ENCODE measurements around a stretch of chr7.

- RRBS, 2 experiments, result no CpG with 5 or more reads among the region's 11 CpGs
CAGE:
- cytosol, long polyA minus RNA, result no peak
- cytosol, long polyA plus RNA, result no peak
- long polyA plus RNA, result no peak
- nucleus, long polyA minus RNA, result no peak
- nucleus, long polyA plus RNA, result no peak
Observed at GRCh38 chr7:50656171-50656614, 91.0 kb upstream of the DDC start.

- RRBS, 2 experiments, result no CpG with 5 or more reads among the region's 12 CpGs
CAGE:
- cytosol, long polyA minus RNA, result no peak
- cytosol, long polyA plus RNA, result no peak
- long polyA plus RNA, result no peak
- nucleus, long polyA minus RNA, result no peak
- nucleus, long polyA plus RNA, result no peak
Observed at GRCh38 chr7:50674259-50674885, 108.3 kb downstream of the GRB10 start.

GRCh38 chr7:50690786-50691452 lies 91.8 kb downstream of the GRB10 start:
- RRBS, 2 experiments, result no CpG with 5 or more reads among the region's 6 CpGs
CAGE:
- cytosol, long polyA minus RNA, result no peak
- cytosol, long polyA plus RNA, result no peak
- long polyA plus RNA, result no peak
- nucleus, long polyA minus RNA, result no peak
- nucleus, long polyA plus RNA, result no peak

- RRBS, 2 experiments, result no CpG with 5 or more reads among the region's 4 CpGs
CAGE:
- cytosol, long polyA minus RNA, result no peak
- cytosol, long polyA plus RNA, result no peak
- long polyA plus RNA, result no peak
- nucleus, long polyA minus RNA, result no peak
- nucleus, long polyA plus RNA, result no peak
Observed at GRCh38 chr7:50708220-50708683, 74.4 kb downstream of the GRB10 start.

DNA sequence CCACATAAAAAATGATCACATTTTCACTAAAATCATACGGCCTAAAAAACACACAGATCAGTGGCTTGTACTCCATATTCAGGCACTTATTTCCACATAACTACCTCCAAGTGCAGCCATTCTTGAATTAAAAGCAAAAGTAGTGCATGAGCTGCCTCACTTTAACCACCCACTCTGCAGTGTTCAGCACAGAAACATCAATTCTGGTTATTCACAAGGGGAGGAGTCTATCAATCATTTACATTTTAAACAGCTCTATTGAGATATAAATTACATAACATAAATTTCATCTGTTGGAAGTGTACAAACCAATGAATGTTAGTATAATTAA lies 70.2 kb downstream of the GRB10 start:
- RRBS, 2 experiments, result no CpG with 5 or more reads among the region's 1 CpG
CAGE:
- cytosol, long polyA minus RNA, result no peak
- cytosol, long polyA plus RNA, result no peak
- long polyA plus RNA, result no peak
- nucleus, long polyA minus RNA, result no peak
- nucleus, long polyA plus RNA, result no peak

- RRBS, 2 experiments, result no CpG with 5 or more reads among the region's 31 CpGs
CAGE:
- cytosol, long polyA minus RNA, result no peak
- cytosol, long polyA plus RNA, result no peak
- long polyA plus RNA, result no peak
- nucleus, long polyA minus RNA, result no peak
- nucleus, long polyA plus RNA, result no peak
Observed at GRCh38 chr7:50747033-50748298, 35.2 kb downstream of the GRB10 start.

- RRBS, 2 experiments, result no CpG with 5 or more reads among the region's 9 CpGs
CAGE:
- cytosol, long polyA minus RNA, result no peak
- cytosol, long polyA plus RNA, result no peak
- long polyA plus RNA, result no peak
- nucleus, long polyA minus RNA, result no peak
- nucleus, long polyA plus RNA, result no peak
Observed at GRCh38 chr7:50771146-50771888, 11.4 kb downstream of the GRB10 start.

GRCh38 chr7:50898578-50898959 lies 115.9 kb upstream of the GRB10 start:
- RRBS, 2 experiments, result no CpG with 5 or more reads among the region's 7 CpGs
CAGE:
- cytosol, long polyA minus RNA, result no peak
- cytosol, long polyA plus RNA, result no peak
- long polyA plus RNA, result no peak
- nucleus, long polyA minus RNA, result no peak
- nucleus, long polyA plus RNA, result no peak

DNA sequence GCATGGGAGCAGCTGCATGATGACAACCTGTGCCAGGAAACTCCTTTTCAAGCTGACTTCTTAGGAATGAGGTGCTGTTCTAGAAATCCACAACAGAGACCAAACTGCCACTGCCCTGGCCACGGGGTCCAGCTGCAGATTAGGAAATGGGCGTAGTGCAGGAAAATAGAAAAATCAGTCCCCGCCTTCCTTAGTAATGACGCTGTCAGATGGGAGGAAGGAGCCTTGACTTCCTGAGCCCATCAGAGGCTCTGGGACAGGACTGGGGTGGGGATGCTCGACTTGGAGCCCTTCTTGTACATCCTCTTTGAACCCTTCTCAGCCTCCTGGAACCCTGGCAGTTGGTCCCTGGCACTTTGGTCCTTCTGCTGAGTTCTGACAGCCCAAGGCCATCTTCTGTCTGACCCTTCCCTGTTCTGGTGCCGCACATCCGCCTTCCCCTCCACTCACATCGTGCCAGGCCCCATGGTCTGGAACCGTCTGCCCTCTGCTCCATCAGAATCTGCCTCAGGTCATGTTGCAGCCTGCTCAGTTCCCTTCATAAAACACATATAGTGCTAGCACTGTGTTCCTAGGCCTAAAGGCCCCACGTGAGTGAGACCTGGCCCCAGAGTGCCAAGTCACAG lies 228.0 kb upstream of the GRB10 start:
- RRBS, 2 experiments, result no CpG with 5 or more reads among the region's 10 CpGs
CAGE:
- cytosol, long polyA minus RNA, result no peak
- cytosol, long polyA plus RNA, result no peak
- long polyA plus RNA, result no peak
- nucleus, long polyA minus RNA, result no peak
- nucleus, long polyA plus RNA, result no peak

GRCh38 chr7:51315085-51315800 lies 1.4 kb downstream of the COBL start:
- RRBS, 2 experiments, result 2% methylated on average over 7 of the region's 23 CpGs
CAGE:
- cytosol, long polyA minus RNA, result no peak
- cytosol, long polyA plus RNA, result no peak
- long polyA plus RNA, result no peak
- nucleus, long polyA minus RNA, result no peak
- nucleus, long polyA plus RNA, result no peak

GRCh38 chr7:51317332-51317682 lies 698 bp upstream of the COBL start:
- RRBS, 2 experiments, result no CpG with 5 or more reads among the region's 14 CpGs
CAGE:
- cytosol, long polyA minus RNA, result no peak
- cytosol, long polyA plus RNA, result no peak
- long polyA plus RNA, result no peak
- nucleus, long polyA minus RNA, result no peak
- nucleus, long polyA plus RNA, result no peak

DNA sequence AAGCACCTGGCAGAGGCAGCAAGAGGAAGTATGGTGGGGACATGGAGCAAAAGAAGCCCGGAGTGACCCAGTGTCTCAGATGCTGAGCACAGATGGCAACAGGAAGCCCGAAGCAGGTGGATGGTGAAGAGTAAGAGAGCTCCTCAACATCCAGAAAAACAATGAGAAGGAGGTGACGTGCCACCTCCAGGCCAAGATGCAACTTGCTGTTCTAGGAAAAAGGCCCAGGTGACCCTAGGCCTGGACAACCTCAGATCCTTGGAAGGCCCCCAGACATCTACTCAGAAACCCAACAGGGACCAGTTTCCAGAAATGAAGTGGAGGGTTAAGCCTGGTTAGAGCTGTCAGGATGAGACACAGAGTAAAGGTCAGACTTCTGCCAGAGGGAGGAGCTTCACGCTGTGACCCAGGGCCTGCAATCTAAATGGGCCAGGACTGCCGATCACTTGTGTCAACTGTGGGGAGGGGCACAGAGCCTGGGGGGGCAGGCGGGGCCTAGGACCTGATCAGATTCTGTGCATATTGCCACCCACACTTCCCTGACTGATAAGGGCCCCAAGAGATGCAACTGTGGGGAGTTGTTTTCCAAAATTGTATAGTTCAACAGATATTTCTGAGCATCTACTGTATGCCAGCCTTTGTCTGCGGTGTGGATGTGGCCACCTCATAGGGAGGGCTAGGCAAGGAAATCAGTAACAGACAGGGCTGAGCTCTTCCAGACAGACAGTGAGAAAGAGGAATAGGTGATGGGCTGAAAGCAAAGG lies 2.5 kb upstream of the COBL start:
- RRBS, 2 experiments, result no CpG with 5 or more reads among the region's 7 CpGs
CAGE:
- cytosol, long polyA minus RNA, result no peak
- cytosol, long polyA plus RNA, result no peak
- long polyA plus RNA, result no peak
- nucleus, long polyA minus RNA, result no peak
- nucleus, long polyA plus RNA, result no peak

GRCh38 chr7:51350188-51350601 lies 33.6 kb upstream of the COBL start:
- RRBS, 2 experiments, result no CpG with 5 or more reads among the region's 6 CpGs
CAGE:
- cytosol, long polyA minus RNA, result no peak
- cytosol, long polyA plus RNA, result no peak
- long polyA plus RNA, result no peak
- nucleus, long polyA minus RNA, result no peak
- nucleus, long polyA plus RNA, result no peak

DNA sequence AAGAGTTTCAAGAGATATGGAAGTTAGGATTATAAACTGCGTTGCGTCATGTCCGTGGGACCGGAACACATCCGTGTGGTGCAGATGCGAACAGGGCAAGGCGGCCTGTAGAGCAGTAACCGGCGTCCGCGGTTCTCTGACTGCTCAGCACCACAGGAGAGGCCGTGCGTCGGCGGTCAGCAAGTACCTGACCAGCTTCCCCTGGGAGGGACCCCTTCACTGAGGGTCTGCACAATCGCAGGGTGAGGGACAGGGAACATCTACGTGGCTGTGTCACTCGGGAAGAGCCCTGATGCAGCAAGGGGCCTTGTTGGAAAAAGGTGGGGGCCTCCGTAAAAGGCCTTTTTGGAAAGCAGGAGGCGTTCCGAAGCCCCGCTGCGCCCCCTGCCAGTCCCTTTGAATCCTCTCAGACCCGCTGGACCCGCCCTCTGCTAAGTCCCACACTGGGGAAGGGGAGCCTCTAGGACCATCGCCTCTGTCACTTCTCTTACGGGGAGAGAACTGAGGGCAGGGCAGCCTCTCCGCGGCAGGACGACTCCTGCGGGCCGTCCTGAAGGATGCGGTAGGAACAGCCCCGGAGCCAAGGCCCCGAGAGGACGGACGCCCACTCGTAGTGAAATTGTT lies 771.6 kb upstream of the COBL start:
- RRBS, 2 experiments, result 93 to 94% methylated on average over 5 of the region's 38 CpGs
CAGE:
- cytosol, long polyA minus RNA, result no peak
- cytosol, long polyA plus RNA, result no peak
- long polyA plus RNA, result no peak
- nucleus, long polyA minus RNA, result no peak
- nucleus, long polyA plus RNA, result no peak

GRCh38 chr7:54542967-54543459 lies 838 bp downstream of the VSTM2A start:
- RRBS, 2 experiments, result no CpG with 5 or more reads among the region's 7 CpGs
CAGE:
- cytosol, long polyA minus RNA, result no peak
- cytosol, long polyA plus RNA, result no peak
- long polyA plus RNA, result no peak
- nucleus, long polyA minus RNA, result no peak
- nucleus, long polyA plus RNA, result no peak

DNA sequence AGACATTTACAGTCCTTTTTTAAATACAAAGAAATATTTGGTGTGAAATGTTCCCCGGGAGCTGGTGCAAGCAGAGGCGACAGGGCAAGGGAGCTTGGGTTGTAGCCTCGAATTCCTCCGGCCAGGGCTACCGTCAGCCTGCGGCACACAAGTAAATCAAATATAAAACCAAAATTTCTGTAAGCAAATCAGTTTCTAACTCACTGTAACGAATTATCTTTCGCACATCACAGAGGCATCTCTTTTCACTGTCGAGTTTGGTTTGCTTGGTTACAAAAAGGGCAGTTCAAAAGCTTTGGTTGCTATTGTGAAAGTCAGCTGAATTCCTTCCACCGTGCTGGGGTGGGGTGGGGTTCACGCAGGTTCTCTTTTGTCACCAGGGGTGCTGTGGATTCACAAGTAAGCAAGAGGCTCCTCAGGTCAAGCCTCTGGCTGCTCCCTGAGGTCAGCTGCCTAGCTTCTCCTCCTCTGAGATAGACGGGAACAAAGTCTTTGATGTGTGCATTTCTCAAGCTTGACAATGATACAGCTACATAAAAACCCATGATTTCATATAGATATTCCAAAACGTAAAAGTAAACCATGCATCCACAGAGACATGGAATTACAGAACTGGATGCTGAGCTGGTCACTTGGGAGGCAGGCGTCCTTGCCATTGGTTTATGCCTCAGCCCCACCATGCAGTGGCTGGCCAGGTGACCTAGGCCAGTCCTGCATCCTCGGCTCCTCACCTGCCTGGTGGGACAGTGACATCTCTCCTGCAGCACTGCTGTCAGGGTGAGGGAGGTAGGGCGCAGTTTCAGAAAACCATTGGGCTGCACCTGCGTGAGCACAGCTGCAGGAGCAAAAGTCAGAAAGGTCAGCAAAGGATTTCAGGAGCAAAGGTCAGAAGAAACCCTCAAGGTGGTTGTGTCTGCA lies 47.8 kb downstream of the EGFR start:
- RRBS, 2 experiments, result no CpG with 5 or more reads among the region's 17 CpGs
CAGE:
- cytosol, long polyA minus RNA, result no peak
- cytosol, long polyA plus RNA, result no peak
- long polyA plus RNA, result no peak
- nucleus, long polyA minus RNA, result no peak
- nucleus, long polyA plus RNA, result no peak

DNA sequence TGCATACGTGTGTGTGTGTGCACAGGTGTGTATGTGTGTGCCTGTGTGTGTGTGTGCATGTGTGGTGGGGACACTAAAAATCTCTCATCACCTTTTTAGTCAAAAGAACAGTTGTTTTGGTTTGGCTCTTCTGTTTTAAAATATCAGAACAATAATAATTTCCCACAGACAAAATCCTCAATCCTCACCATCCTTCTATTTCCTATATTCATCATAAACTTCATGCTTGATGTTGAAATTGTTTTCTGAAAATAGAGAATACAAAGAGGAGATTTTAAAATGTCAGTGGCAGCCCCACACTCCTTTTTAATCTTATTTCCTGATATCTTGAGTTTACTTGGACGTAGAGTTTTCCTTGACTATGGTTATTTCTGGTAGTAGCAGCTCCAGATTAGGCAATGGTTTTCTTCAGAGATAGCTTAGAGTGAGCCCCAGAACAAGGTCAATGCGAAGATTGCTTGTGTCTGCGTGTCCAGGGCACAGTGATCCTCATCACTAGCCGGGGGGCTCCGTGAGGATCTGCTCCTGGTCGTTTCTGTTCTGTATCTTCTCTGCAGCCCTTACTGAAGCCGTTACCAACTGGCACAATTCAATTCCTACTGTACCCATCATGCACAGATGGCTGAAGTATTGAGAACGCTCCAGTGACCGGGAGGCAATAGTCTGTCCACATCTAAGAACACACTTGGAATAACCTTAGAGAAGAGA lies 49.4 kb downstream of the EGFR start:
- RRBS, 2 experiments, result no CpG with 5 or more reads among the region's 10 CpGs
CAGE:
- cytosol, long polyA minus RNA, result no peak
- cytosol, long polyA plus RNA, result no peak
- long polyA plus RNA, result no peak
- nucleus, long polyA minus RNA, result no peak
- nucleus, long polyA plus RNA, result no peak

DNA sequence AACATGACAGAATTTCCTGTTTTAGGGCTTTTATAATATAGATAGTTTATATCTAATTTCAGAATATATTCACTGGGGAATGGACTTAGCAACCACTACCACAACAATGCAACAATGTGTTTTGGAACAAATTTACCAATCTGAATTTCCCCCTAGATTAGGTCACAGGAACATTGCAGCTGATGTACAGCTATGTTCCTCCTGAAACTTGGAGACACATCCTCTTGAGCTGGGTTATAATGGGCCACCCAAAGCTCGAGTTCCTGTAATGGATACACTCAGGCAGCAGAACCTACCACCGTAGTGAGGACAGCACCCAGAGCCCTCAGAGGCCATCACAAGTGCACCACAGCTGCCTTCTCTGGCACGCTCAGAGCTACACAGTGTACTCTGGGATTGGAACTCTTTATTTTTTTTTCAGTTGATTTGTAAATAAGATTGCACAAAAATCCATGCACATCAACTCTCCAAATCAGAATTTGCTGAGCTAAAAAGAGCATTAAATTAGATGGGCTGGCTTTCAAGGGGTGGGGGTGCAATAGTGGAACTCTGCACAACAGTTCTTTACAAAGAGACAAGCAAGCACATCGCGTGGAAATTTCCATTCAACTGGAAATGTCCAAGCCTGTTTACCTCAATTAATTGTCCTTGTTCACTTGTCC lies 56.7 kb downstream of the EGFR start:
- RRBS, 2 experiments, result no CpG with 5 or more reads among the region's 5 CpGs
CAGE:
- cytosol, long polyA minus RNA, result no peak
- cytosol, long polyA plus RNA, result no peak
- long polyA plus RNA, result no peak
- nucleus, long polyA minus RNA, result no peak
- nucleus, long polyA plus RNA, result no peak

GRCh38 chr7:55095320-55096052 lies 76.7 kb downstream of the EGFR start:
- RRBS, 2 experiments, result no CpG with 5 or more reads among the region's 6 CpGs
CAGE:
- cytosol, long polyA minus RNA, result no peak
- cytosol, long polyA plus RNA, result no peak
- long polyA plus RNA, result no peak
- nucleus, long polyA minus RNA, result no peak
- nucleus, long polyA plus RNA, result no peak

DNA sequence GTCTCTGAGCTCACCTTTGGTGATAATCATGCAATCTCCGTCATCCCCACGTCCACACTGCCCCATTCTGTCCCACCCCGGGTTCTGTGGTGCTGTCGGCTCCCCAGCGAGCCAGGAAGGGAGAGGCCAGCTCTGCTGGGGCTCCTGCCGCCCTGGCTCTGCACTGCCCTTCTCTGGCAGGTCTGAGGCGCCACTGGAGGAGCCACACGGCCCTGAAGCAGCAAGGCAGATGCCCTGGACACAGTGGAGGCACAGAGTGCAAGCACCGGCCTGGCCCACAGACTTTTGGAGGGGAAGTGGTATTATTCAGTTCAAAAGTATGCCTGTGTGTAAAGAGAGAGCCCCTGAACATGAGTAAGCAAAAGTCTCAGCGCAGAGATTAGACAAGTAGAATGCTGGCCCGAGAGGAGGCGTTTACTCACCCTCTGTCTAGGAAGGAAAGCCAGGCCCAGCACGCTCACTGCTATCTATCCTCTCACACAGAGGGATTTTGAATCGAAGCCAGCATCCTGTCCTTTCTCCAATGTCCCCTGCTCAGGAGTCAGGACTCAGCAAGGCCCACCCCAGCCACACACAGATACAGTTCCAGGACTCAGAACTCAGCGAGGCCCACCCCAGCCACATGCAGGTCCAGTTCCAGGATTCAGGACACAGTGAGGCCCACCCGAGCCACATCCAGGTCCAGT lies 114.9 kb downstream of the EGFR start:
- RRBS, 2 experiments, result no CpG with 5 or more reads among the region's 16 CpGs
CAGE:
- cytosol, long polyA minus RNA, result no peak
- cytosol, long polyA plus RNA, result no peak
- long polyA plus RNA, result no peak
- nucleus, long polyA minus RNA, result no peak
- nucleus, long polyA plus RNA, result no peak

Data from HepG2 (cell line).